Cardiac atrium fibroblast (primary cell): ENCODE results near the gene ADK.

- RAMPAGE, long total RNA = no peak
Measured at GRCh38 chr10:73910034-73910414, 908 bp upstream of the PLAU start.

DNA sequence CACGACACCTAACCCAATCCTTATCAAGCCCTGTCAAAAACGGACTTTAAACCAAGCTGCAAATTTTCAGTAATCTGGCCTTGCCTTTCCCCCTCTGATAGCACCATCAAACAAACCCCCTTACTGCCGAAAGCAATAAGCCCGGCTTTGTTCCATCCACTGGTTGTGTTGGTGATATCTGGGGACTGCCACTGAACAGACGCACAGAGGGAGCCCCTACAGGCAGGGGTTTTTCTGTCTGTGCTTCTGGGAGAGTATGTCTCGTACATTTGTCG, 580 bp upstream of the PLAU start:
- RAMPAGE, long total RNA = no peak

- RAMPAGE, long total RNA = no peak
Measured at GRCh38 chr10:74151128-74152352, at the start of gene ADK. Gene ADK (plus strand): TSS chr10:74151221.

GRCh38 chr10:74175558-74176095, 24.6 kb downstream of the ADK start:
- RAMPAGE, long total RNA = no peak

- RAMPAGE, long total RNA = no peak
Measured at GRCh38 chr10:74640118-74640696, 186.2 kb upstream of the KAT6B start.

DNA sequence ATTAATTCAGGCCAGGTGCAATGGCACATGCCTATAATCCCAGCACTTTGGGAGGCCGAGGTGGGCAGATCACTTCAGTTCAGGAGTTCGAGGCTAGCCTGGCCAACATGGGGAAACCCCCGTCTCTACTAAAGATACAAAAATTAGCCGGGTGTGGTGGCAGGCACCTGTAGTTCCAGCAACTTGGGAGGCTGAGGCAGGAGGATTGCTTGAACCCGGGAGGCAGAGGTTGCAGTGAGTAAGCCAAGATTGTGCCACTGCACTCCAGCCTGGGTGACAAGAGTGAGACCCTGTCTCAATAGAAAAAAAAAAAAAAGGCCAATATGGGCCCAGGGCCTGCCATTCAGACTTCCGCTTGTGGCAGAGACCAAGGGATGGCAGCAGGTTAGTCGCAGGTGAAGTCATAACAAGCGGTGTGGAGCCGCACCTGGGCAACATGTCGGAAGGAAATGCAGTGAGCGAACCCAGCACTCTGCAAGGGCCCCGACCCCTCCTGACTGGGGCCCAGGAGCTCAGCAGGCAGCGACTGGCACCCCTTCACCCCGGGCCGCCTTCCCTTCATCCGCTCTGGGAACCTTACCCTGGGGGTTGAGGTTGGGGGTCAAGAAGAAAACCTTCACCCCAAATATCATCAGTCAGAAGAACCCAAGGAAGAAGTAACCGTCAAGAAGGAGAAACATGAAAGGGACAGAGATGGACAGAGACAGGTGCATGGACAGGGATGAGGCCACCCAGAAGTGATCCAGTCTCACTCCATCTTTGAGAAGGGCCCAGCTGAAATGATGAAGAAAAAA, 171.7 kb upstream of the KAT6B start:
- RAMPAGE, long total RNA = no peak

- RAMPAGE, long total RNA = no peak
Measured at GRCh38 chr10:75110073-75110609, 1.3 kb upstream of the SAMD8 start.

DNA sequence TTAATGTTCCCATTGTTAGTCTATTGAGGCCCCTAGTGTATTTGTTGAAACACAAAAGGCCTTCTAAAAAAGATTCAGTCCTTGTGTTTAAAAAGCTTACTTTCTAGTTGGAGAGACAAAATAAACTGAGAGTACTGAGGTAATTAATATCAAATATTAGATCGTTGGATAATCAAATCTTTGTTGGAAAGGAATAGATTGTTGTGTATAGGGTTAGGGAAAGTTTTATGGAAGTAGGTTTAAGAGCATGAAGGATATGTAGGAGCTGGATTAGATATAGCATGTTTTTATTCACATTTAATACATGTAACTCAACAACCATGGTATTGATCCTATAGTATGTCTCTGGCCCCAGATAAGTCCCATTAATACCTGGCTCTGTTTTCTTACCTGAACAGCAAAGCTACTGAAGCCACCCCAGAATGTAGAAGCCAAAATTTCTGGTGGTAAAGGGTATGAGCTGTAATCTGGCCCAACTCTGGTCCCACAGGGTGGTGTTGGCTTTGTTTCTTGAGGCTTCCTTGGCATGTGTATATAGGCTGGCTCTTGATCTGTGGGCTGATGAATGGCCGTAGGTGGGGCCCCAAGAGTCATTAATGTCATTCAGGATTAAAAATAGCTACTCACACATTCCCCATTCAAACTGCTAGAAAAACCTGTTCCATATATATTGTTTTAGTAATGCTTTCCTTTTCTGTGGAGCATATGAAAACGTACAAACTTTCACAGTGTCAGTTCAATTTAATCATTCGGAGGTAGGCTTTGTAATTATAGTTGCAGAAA, 5.8 kb downstream of the VDAC2 start:
- RAMPAGE, long total RNA = no peak

DNA sequence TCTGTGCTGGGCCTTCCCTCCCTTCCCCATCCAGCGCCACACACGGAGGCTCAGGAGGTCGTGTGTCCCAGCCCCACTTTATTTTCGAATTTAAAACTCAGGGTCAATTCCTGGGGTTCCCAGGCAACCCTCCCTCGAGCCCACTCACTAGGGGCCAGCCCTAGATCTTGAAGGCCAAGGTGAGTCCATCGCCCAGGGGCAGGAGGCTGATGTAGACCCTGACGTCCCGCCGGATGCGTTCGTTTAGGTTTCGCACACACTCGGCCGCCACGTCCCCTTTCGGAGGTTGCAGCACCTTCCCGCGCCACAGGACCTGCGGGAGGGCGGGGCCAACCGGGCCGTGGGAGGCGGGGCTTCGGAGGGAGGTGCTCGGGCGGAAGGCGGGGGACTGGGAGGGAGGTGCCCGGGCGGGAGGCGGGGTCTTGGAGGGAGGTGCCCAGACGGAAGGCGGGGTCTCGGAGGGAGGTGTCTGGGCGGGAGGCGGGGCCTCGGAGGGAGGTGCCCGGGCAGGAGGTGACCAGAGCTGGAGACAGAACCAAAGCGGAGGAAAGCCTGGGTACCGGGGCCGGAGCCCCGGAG, 1.8 kb downstream of the COMTD1 start:
- RAMPAGE, long total RNA = no peak

DNA sequence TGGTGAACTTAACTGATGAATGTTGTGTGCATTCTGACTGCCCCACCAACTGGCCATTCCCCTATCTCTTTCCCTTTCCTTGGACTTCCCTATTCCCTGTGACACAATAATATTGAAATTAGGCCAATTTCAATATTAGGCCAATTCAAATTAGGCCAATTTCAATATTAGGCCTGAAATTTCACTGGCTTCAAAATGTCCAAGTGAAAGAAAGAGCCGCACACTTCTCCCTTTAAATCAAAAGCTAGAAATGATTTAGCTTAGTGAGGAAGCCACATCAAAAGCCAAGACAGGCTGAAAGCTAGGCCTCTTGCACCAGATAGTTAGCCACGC, 71.1 kb upstream of the COMTD1 start:
- RAMPAGE, long total RNA = no peak

- RAMPAGE, long total RNA = no peak
Measured at GRCh38 chr10:75398229-75399481, 2.9 kb downstream of the ZNF503 start.

DNA sequence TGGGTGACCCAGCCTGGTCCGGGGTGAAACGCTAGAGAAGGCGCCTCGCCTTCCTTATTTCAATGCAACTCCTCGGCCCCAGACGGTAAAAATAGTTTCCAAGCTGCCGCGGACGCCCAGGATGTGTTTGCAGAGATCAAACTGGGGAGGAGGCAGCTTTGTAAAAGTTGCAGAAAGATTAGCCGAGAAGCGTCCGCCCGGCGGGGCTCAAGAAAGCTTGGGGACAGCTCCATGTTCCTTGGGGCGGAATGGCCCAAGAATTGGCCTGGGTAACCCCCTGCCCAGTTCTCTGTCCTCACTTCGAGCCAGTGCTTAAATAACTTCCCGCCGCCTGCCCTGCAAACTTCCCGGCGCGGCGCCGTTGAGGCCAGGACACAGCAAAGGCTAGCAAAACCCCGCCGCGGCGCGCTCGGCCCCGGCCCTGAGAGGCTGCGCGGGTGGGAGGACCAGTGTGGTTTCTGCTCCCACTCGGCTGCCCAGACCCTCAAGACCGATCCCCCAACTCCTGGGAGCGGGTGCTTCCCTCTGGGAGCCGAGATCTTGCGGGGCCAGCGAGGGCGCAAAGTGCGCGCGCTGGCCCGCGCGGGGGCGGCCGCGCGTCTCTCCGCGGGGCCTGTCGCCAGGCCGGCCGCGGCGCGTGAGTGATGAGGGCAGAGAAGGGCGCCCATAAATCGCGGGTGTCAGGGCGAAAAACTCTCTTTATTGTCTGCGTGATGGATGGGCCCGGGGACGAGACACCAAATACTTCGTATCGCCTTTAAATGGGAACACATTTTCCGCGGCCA, 6.3 kb upstream of the ZNF503 start:
- RAMPAGE, long total RNA = no peak

- RAMPAGE, long total RNA = no peak
Measured at GRCh38 chr10:75450142-75450367, 18.6 kb downstream of the LRMDA start.

DNA sequence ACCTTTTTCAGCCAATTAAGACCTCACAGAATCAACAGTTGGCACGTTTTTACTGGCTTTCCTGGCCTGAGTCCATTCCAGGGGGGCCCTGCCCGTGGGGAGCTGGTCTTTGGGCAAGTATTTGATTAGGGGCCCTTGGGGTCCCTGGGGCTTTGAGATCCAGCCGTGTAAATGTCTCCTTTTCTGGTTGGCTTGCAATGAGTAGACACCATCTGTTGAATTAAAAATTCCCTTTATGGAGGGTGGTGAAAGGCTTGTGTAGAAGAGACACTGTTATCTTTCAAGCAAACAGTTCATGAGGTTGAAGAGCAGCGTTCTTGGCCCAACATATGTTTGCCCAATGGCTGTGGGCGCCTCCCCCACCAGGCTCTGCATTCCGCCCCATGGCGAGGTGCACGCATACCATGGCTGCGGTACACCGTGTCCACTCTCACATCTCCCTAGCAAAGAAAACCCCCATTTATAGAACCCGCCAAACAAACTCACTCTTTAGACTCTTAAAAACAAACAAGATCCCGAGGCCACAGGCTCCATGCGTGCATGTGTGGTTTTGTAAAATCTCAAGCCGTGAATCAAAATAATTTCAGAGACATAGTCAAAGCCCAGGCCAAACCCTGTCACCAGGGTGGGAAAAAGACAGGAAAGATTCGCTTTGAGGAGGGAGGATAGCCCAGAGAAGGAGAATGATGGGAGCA, 593.3 kb downstream of the LRMDA start:
- RAMPAGE, long total RNA = no peak

DNA sequence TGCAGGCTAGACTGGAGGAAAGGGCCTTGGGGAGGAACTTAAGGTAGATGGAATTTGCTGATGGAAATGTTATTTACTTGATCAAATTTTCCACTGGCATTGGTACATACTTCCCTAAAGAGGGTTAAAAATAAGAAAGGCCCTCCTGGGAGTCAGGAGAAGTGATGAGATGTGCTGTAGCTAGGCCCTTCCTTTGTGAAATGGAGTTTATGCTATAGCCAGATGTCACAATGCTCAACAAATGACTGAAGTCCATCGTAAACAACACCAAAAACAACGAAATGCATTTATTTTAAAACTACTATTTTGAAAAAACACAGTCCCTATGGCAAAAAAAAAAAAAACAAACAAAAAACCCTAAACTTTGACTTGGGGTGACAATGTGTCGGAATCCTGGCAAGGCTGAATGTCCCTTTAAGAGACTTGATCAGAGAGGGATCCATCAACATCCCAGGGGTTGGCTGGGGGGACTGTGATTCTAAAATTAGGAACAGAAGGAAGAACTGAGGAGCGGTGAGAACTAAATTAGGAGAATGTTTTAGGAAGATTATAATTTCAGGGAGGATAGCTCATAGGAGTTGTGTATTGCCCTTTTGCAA, 706.1 kb downstream of the LRMDA start:
- RAMPAGE, long total RNA = no peak

GRCh38 chr10:76382398-76383008, 951.1 kb downstream of the LRMDA start:
- RAMPAGE, long total RNA = no peak

- RAMPAGE, long total RNA = no peak
Measured at GRCh38 chr10:76432958-76434040, 1001.9 kb downstream of the LRMDA start.

GRCh38 chr10:76436184-76436631, 1004.8 kb downstream of the LRMDA start:
- RAMPAGE, long total RNA = no peak

GRCh38 chr10:76543713-76544100, 1093.9 kb downstream of the KCNMA1 start:
- RAMPAGE, long total RNA = no peak

GRCh38 chr10:77021728-77022307, 615.8 kb downstream of the KCNMA1 start:
- RAMPAGE, long total RNA = no peak